Airway epithelial cell (primary cell): ENCODE results near the genes POTEH, CECR2, SLC25A18 and CLTCL1.

- RAMPAGE, long total RNA, result no peak
These were observed 3668.5 kb upstream of the OR11H1 start for GRCh38 chr22:11859513-11859965.

- RAMPAGE, long total RNA, result no peak
These were observed at the start of gene POTEH for GRCh38 chr22:15689721-15690108. POTEH (plus strand) TSS chr22:15690026.

DNA sequence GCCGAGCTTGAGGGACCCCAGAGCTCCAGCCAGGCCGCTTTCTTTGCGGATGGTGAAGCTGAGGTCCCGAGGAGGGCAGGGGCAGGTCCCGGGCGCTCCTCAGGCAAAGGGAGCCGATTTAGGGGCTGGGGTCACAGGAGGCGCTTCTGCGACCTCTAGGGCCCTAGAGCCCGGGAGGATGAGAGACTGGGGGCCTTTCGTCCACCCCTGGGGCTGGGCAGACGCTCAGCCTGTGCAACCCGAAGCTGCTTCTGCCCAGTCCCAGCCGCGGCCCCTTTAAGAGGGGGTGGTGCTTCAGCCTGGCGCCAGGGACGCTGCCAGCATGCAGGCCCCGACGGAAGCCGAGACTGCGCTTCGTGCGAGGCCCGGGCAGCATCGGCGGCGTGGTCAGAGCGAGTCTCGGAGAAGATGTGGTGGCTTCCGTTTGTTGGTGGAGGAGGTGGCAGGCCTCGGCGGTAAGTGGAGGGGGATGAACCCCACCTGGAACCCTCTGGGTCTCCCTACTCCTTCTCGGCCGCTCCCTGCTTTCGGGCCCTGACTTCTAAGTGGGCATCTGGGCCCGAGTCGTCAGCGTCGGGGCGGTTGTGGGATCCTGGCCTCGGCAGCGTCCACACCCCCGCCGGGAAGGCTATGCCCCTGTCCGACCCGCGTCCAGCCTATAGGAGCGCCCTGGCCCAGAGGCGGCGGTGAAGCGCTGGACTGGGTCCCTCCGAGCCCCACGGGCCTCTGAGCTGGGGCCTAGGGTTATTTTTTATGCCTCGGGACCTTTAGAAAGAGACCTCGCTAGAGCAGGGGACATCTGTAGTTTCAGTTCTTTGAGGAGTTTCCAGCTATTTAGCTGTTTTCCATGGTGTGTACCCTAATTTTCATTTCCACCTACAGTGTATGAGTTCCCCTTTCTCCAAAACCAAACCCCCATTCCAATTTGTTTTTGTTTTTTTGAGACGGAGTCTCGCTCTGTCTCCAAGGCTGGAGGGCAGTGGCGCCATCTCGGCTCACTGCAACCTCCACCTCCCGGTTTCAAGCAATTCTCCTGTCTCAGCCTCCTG, 29.2 kb upstream of the GAB4 start:
- RAMPAGE, long total RNA, result no peak

DNA sequence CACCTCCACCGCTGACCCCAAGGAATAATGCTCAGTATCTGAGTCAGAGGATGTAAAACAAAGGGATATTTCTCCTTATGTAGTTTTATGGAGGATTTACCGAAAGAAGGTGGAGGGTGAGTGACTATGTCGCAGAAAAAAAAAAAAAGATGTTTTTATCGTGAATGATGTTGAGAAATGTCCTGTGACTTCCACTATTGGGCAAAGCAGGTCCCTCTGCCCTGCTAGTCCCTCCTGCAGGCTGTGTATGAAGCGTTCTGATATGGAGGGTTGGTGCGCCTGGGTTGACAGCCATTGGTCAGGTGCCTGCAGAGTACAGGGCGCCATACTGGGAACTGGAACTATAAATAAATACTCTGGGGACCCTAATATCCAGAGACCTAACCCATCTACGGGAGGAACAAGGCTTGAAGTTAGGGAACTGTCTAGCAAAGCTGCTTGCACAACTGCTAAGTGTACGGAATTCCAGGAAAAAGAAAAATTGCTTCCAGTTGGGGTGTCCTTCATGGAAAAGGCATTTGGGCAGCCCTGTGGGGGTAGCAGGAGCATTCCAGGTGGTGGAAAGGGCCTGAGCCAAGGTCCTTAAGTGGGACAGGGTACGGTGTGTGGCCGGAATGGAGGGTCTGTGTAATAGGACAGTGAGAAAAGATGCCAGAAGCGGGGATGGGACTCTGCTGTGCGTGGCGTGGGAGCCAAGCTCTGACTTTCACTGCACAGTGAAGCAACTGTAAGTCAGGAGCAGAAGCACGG, 1.6 kb downstream of the IL17RA start:
- RAMPAGE, long total RNA, result no peak

DNA sequence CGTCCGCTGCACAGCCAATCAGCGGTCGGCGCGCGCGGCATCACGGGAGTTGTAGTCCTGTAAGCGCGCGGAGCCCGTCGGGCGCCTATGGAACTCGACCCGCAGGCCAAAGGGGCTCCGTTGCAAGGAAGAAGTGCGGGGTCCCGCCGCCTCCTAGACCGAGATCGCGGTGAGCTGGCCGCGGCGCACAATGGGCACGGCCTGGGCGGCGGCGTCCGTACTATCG, 142 bp upstream of the HDHD5 start:
- RAMPAGE, long total RNA, result no peak

- RAMPAGE, long total RNA, result no peak
These were observed 22.8 kb upstream of the ADA2 start for GRCh38 chr22:17241916-17242630.

DNA sequence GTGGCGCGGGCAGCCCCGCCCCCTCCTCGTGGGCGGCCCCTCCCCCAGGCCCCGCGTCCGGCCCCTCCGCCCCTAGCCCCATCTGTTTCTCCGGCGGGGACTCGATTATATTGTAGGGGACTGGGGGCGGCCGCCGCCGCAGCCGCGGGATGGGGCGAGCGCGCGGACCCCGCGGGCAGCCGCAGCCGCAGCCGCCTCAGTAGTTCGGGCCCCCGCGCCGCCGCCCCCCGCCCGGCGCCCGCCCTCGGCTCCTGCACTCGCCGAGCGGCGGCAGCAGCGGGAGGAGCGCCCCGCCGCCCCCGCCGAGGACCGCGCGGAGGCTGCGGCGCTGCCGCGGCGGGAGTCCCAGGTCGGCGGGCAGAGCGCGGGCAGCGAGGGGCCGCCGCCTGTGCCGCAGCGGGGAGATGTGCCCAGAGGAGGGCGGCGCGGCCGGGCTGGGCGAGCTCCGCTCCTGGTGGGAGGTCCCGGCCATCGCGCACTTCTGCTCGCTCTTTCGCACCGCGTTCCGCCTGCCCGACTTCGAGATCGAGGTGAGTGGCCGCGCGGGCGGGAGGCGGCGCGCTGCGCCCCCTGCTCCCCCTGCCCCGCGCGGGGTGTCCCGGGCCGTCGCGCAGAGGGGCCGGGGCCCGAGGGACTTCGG, at the start of gene CECR2:
Gene CECR2, plus strand, starts transcription at position 81 of the 640 bp plus-strand sequence.
- RAMPAGE, long total RNA, result no peak

GRCh38 chr22:17514049-17514443, 49.3 kb upstream of the SLC25A18 start:
- RAMPAGE, long total RNA, result no peak

DNA sequence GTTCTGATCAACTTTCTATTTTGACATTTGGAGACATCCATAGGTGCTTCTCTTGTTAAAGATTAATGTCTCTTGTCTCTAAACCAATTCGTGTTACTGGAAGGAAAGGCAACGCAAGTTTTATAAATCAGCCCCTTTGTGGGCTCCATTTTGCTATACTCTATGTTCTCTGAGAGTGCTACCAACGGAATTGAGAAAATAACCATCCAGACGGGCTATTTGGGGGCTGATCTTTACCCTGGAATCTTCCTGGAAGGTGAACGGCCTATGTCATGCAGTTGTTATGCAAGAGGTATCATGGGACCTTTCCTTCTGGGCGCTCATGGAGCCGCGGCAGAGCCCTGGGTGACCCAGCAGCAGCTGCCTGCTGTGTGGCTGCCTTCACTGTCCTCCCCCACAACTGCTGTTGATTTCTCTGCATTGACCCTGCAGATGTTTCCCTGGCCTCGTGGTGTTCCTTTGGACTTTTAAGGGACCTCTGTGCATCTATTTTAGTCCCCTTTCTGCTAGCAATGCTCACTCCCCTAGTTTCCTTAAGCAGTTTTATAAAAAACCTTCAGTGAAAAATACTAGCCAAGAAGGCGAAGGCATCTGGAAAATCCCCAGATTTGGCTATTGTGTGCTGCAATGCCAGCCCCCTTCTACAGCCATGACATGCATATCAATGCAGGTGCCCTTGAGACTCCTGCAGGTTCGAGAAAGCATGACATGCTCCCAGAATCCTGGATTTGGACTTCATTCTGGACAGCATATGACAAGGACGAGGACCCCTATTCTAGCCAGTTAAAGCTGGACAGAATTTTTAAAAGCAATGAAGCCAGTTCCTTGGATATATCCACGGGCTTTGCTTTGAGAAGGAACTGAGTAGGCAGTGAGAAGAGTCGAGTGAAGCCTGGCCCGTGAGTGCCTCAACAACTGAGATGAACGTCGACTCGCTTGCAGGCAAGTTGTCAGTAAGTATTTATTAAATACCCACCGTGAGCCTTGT, at the start of gene SLC25A18:
Gene SLC25A18, plus strand, starts transcription at position 738 of the 988 bp plus-strand sequence.
- RAMPAGE, long total RNA, result no peak

- RAMPAGE, long total RNA, result no peak
These were observed 32.6 kb downstream of the BID start for GRCh38 chr22:17741578-17742094.

- RAMPAGE, long total RNA, result no peak
These were observed 4.1 kb upstream of the BID start for GRCh38 chr22:17778302-17778811.

DNA sequence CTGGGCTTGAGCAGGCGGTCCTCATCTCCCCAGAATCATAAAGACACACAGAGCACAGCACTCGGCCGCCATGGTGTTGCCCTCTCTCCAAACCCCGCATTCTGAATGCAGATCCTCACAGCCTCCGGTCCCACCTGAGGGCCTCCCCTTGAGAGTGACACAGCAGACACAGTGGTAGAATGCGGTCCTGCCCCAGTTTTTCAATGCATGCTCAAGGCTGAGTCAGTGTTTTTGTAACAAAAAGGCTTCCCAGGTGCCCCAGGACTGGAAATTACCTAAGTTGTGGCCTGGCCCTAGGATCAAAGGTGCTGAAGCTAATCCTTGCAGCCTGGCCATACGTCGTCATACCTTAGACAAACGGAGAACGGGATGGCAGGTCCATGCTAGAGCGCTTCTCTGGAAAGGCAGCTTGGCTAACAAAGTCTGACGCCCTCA, 30.4 kb upstream of the BID start:
- RAMPAGE, long total RNA, result no peak

DNA sequence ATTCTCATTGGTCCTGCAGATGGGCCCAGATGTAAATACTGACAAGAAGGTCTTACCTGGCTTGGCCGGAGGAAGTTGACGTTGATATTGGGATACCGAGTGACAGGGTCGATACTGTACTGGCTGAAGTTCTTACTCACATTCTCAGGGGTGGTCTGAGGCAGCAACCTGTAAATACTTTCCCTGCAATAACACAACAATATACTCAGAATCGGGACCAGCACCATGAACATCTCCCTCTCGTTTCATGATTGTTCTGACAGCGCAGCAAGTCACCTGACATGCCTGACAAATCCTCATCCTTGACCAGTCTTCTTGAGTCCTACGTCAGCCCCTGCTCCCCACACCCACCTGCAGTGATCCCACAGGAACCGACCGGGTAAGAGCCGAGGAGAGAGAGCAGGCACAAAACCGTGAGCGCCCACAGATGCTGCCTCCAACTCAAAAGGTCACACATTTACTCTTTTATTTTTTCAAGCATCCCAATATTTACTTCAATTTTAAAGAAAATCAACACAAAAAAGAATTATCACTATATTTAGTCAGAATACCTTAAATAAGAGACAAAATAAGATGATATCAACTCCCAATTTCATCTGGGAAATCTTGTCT, 121.1 kb upstream of the BID start:
- RAMPAGE, long total RNA, result no peak

- RAMPAGE, long total RNA, result no peak
These were observed 8.9 kb upstream of the TUBA8 start for GRCh38 chr22:18101429-18102326.

GRCh38 chr22:18113614-18113867, 2.9 kb downstream of the TUBA8 start:
- RAMPAGE, long total RNA, result no peak

DNA sequence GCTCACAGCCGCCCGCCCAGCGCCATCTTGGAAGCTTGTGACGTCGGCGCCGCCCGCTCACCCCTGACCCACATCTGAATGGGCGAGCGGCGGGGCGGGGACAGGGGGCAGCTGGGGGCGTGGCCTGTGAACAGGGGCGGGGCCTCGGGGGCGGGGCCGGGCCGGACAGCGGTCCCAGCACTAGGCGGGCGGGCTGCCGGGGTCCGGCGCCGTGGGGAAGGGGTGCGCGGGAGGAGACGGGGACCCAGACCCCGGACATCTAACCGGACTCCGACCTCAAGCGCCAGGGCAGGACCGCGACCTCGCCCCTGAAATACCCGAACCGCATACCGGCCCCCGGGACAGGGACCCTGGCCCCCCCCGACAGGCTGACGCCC, 33.8 kb downstream of the RIMBP3 start:
- RAMPAGE, long total RNA, result no peak

DNA sequence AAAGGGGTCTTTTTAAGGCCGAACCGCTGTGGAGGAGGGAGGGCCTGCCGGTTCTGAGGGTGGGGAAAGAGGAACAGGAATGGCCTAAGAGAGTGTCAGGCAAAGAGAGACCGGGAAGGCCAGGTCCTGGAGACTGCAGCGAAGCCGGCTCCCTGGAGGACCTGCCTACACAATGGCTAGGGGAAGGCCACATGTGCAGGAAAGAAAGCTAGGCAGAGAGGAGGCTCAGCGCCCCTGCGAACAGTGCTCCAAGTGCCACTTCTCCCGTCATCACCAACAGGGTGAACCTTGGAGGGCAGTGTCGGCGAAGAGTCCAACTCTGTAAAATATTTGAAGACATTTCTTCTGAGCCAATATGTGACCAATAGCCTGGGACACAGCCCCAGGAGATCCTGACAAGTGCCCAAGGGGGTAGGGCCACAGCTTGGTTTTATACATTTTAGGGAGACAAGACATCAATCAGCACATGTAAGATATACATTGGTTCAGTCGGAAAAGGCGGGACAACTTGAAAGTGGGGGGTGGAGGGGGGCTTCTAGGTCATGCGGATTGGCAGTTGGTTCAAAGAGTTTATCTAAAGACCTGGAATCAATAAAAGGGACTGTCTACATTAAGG, 792 bp upstream of the DGCR2 start:
- RAMPAGE, long total RNA, result no peak

DNA sequence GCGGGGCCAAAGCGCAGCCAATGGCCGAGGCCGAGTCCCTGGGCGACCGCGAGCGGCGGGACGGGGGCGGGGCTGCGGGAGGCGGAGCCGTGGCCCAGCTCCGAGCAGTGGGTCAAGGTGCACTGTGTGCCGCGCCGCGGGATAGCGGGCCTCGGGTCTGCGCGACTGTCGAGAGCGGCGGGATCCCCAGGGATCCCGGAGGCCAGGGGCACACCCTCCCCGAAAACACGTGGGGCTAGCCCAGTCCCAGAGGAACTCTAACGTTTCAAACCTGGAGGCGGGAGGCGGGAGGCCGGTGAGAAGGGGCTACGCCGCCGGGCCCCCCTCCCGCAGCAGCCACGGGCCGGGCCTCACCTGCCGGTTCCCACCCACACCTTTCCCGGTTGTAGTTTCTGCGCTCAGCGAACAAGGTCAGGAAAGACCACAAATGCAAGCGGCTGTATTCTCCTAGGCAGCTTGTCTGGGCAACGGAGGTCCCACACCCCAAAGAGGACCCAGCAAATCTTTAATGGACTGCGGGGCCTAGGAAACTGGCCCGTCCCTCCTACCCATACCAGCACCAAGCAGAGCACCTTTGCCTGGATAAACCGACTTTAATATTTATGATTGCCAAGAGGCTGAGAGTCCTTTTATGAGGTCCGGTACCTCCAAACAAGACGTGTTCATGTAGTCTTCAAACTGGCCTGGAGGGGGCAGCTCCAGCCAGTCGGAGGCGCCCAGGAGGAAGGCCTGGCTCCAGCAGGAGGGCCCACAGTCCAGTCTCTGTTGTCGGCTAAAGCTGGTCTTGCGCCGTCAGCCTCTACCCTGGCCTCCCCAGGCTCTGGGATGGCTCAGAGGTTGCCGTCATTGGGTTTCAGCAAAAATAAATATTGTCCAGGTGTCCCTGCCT, 608 bp upstream of the SLC25A1 start:
- RAMPAGE, long total RNA, result no peak

DNA sequence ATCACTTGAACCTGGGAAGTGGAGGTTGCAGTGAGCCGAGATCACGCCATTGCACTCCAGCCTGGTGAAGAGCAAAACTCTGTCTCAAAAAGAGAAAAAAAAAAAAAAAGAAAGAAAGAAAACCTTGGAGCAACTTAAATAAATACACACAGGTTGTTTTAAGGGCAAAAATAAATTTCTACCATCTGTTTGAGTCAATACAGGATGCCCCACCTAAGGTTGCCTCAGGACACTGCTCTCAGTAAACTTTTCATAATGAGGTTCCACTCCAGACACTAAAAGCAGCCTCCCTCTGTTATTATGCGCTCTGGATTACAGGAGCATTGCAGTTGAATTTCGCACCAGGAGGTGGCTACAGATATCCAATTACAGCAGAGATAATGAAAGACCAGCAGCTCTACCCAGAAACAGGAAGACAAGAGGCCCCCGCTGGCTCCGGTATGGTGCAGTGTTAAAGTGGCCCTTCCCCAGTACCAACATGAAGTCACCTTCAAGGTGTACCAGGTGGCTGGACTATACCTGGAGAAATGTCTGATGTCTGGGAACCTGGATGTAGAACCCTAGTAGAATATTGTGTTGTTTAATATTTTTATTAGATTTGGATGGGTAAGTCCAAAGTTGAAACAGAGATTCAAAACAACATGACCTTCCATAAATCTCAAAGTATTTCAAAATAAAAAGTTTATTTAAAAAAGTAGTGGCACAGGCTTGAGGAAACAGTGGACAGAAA, 39.4 kb upstream of the SLC25A1 start:
- RAMPAGE, long total RNA, result no peak

GRCh38 chr22:19291567-19291847, at the start of gene CLTCL1:
CLTCL1 (minus strand) TSS chr22:19291719.
- RAMPAGE, long total RNA, result no peak